ENCODE measurements around a stretch of chr7.

DNA sequence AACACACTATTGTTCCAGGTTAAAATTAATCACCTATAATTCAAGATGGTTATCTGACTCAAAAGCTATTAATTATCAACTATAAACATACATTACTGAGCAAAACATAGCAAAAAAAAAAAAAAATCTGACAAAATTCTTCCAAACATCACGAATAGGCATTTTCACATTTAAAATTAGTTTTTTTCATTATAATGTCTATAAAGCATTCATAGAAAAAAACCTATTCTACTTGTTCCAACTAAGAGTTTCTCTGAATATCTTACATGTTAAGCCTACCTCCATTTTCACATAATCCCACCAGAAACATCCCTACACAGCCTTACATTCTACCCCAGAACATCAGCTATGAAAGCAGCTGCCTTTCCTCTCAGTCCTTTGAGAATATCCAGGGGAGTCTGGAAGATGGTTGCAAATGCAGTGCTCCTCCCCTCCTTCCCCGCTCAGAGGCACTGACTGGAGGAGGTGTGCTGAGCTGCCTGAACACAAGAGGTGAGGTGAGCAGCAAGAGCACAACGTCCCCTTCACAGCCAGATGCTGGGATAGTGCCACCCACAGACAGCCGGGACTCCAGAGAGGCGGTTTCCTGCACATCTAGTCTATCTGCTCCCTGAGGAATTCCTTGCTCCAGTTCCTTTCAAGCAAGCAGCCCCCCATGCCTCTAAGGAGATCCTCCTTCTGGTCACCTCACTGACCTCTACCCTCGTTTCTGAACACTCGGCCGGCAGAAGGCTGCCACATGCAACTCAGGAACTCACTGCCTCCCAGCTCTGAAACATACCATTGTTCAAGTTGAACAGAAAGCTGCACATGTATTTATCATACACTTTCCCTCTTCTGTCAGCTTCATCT lies 74.3 kb downstream of the EZH2 start:
- RRBS, 2 experiments, result no CpG with 5 or more reads among the region's 8 CpGs
CAGE:
- cytosol, long polyA minus RNA, result no peak
- cytosol, long polyA plus RNA, result no peak
- long polyA plus RNA, result no peak
- nucleus, long polyA minus RNA, result no peak
- nucleus, long polyA plus RNA, result no peak

DNA sequence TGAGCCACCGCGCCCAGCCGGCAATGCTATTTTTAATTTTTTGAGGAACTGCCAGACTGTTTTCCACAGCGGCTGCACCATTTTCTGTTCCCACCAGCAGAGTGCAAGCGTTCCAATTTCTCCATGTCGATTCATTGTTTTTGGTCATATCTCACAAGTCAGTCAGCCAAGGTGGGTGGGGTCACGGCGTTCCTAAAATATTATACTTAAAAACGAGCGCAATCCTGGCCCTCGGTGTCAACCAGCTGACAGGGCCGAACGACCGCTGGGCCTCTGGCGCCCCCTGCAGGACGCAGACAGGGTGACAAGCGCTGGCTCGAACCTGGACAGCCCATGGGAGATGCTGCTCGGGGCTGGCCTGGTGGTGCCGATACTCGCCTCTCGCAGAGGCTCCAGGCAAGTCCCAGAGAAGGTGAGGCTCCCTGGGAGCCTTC lies 61.6 kb downstream of the PDIA4 start:
- RRBS, 2 experiments, result no CpG with 5 or more reads among the region's 22 CpGs
CAGE:
- cytosol, long polyA minus RNA, result no peak
- cytosol, long polyA plus RNA, result no peak
- long polyA plus RNA, result no peak
- nucleus, long polyA minus RNA, result no peak
- nucleus, long polyA plus RNA, result no peak

DNA sequence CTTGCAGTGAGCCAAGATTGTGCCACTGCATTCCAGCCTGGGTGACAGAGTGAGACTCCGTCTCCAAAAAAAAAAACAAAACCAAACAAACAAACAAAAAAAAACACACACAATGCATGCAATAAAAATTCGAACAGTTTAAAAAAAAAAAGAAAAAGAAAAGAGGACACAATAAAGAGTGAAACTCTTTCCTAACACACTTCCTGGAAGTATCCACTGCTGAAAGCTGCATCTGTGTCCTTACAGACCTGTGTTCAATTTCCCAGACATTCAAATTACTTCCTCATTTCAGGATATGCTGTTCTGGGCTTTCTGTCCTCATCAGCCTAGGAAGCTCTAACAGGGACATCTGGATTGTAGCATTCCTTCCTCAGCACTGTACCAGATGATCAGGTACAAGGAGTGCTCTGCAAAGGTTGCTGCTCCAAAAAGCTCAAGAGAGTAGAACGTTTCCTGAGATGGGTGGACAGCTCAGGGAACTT lies 10.8 kb upstream of the ZNF212 start:
- RRBS, 2 experiments, result no CpG with 5 or more reads among the region's 3 CpGs
CAGE:
- cytosol, long polyA minus RNA, result no peak
- cytosol, long polyA plus RNA, result no peak
- long polyA plus RNA, result no peak
- nucleus, long polyA minus RNA, result no peak
- nucleus, long polyA plus RNA, result no peak

- RRBS, 2 experiments, result no CpG with 5 or more reads among the region's 3 CpGs
CAGE:
- cytosol, long polyA minus RNA, result no peak
- cytosol, long polyA plus RNA, result no peak
- long polyA plus RNA, result no peak
- nucleus, long polyA minus RNA, result no peak
- nucleus, long polyA plus RNA, result no peak
Measured at GRCh38 chr7:149375600-149376128, 85.2 kb downstream of the ZNF777 start.

- RRBS, 2 experiments, result no CpG with 5 or more reads among the region's 8 CpGs
CAGE:
- cytosol, long polyA minus RNA, result no peak
- cytosol, long polyA plus RNA, result no peak
- long polyA plus RNA, result no peak
- nucleus, long polyA minus RNA, result no peak
- nucleus, long polyA plus RNA, result no peak
Measured at GRCh38 chr7:149609680-149610440, 104.9 kb upstream of the KRBA1 start.

GRCh38 chr7:149611307-149612119 lies 103.2 kb upstream of the KRBA1 start:
- RRBS, 2 experiments, result no CpG with 5 or more reads among the region's 16 CpGs
CAGE:
- cytosol, long polyA minus RNA, result no peak
- cytosol, long polyA plus RNA, result no peak
- long polyA plus RNA, result no peak
- nucleus, long polyA minus RNA, result no peak
- nucleus, long polyA plus RNA, result no peak

DNA sequence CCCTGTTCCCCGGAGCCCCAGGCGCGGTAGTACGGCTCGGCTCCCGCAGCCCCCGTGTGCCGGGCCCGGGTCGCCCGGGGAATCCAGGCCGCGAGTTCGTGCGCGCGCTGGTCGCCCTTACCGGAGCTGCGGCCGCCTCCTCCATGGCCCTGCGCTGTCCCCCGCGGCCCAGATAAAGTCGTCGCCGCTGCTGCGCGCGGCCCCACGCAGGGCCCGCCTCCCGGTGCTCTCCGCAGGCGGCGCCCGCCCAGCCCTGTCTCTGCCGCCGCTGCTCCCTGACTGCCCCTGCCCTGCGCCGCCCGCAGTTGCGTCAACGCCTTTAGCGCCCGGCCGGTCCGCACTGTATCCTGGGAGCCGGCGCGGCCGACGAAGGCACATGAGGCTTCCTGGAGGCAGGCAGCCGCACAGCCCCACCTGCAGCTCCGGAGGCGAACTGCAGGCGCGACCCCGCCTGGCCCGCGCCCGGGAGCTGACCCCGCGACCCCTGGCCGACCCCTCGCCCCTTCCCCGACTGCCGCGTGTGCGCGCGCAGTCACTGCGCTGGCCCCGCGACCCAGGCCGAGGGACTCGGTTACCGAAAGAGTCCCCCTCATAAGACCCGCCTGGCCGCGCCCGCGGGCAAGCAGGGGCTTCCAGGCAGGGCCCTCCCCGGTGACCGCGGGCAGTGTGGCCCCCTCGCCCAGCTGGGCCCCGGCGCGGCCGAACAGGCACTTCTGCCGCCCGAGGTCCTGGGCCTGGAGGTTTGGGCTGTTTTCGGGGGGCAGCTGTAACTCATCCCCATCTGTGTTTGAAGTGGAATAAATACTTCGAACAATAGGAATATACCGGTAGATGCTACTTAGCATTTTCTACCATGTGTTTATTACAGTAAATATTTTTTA lies 90.1 kb upstream of the KRBA1 start:
- RRBS, 2 experiments, result 1 to 2% methylated on average over 49 to 52 of the region's 96 CpGs
CAGE:
- cytosol, long polyA minus RNA, result no peak
- cytosol, long polyA plus RNA, result no peak
- long polyA plus RNA, result no peak
- nucleus, long polyA minus RNA, result no peak
- nucleus, long polyA plus RNA, result no peak

GRCh38 chr7:149715729-149716402 lies 1.1 kb downstream of the KRBA1 start:
- RRBS, 2 experiments, result no CpG with 5 or more reads among the region's 5 CpGs
CAGE:
- cytosol, long polyA minus RNA, result no peak
- cytosol, long polyA plus RNA, result no peak
- long polyA plus RNA, result no peak
- nucleus, long polyA minus RNA, result no peak
- nucleus, long polyA plus RNA, result no peak

DNA sequence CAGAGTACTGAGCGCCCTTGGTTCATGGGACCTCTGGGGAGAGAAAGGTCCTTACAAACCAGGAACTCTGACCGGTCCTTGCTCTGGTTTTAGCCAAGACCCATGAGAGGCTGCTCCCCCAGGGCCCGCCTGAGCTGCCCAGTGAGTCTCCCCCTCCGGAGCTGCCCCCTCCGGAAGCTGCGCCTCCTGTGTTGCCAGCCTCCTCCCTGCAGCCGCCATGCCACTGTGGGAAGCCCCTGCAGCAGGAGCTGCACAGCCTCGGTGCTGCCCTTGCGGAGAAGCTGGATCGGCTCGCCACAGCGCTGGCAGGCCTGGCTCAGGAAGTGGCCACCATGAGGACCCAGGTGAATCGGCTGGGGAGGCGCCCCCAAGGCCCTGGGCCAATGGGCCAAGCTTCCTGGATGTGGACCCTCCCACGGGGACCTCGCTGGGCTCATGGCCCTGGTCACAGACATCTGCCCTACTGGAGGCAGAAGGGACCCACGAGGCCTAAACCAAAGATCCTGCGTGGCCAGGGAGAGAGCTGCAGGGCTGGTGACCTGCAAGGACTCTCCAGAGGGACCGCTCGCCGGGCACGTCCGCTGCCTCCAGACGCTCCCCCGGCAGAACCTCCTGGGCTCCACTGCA lies 18.5 kb downstream of the KRBA1 start:
- RRBS, 2 experiments, result 96 to 97% methylated on average over 4 of the region's 25 CpGs
CAGE:
- cytosol, long polyA minus RNA, result no peak
- cytosol, long polyA plus RNA, result no peak
- long polyA plus RNA, result no peak
- nucleus, long polyA minus RNA, result no peak
- nucleus, long polyA plus RNA, result no peak

DNA sequence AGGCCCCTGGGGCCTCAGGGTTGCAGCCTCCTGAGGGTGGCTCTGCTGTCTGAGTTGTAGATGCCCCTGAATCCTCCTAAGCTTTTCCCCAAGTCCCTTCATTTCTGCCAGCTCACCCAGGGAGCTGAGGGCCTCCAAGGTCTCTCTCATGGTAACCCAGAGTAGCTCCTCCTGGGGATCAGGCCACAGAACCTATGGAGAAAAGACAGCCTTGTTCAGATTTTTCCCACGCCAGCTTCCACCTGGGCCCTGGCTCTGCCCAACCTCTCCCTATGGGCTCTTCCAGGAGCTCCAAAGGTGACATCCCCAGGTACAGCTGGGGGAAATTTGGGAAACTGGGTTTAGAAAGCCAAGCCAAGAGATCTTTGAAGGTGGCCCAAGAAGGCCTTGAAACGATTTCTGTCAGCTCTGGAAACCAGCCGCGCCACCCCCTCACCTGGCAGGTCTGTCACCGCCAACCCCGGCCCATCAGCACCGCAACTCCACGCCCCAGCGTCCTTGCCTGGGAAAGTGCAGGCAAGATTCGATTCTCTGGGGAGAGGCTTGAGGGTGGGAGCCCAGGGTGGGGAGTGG lies 2.4 kb downstream of the ZNF467 start:
- RRBS, 2 experiments, result no CpG with 5 or more reads among the region's 10 CpGs
CAGE:
- cytosol, long polyA minus RNA, result no peak
- cytosol, long polyA plus RNA, result no peak
- long polyA plus RNA, result no peak
- nucleus, long polyA minus RNA, result no peak
- nucleus, long polyA plus RNA, result no peak

DNA sequence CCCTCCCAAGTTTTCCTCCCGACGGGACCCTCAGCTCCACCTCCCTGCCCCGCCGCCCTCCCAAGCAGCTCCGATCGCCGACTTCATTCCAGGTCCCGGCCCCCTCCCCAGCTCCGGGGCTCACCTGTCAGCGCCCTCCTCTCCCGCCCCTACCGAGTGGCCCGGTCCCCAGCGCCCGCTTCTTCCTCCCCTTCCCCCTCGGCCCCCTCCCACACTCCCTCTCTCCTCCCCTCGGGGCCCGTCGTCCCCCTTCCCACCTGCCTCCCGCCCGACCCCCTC lies 869 bp downstream of the ZNF467 start:
- RRBS, 2 experiments, result 2 to 4% methylated on average over 5 of the region's 21 CpGs
CAGE:
- cytosol, long polyA minus RNA, result no peak
- cytosol, long polyA plus RNA, result no peak
- long polyA plus RNA, result no peak
- nucleus, long polyA minus RNA, result no peak
- nucleus, long polyA plus RNA, result no peak

GRCh38 chr7:149869895-149870613 lies 3.7 kb upstream of the ATP6V0E2 start:
- RRBS, 2 experiments, result no CpG with 5 or more reads among the region's 9 CpGs
CAGE:
- cytosol, long polyA minus RNA, result no peak
- cytosol, long polyA plus RNA, result no peak
- long polyA plus RNA, result no peak
- nucleus, long polyA minus RNA, result no peak
- nucleus, long polyA plus RNA, result no peak

DNA sequence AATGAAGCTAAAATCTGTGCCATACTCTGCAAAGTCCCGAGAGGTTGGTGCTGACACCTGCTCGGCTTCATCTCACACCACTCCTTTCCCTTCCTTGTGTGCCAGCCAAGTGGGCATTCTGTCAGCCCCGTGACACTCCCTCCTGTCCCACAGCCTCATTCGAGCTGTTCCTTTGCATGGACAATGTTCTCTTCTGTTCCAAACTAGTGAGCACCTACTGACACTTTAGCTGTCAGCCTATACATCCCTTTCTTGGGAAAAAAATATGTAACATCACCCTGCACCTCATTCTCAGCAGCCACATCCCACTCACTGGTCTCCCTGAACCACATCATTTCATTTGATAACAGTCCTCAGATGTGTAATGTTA lies 136.2 kb downstream of the ATP6V0E2 start:
- RRBS, 2 experiments, result no CpG with 5 or more reads among the region's 4 CpGs
CAGE:
- cytosol, long polyA minus RNA, result no peak
- cytosol, long polyA plus RNA, result no peak
- long polyA plus RNA, result no peak
- nucleus, long polyA minus RNA, result no peak
- nucleus, long polyA plus RNA, result no peak

GRCh38 chr7:150102501-150103297 lies 220.5 kb upstream of the LRRC61 start:
- RRBS, 2 experiments, result no CpG with 5 or more reads among the region's 9 CpGs
CAGE:
- cytosol, long polyA minus RNA, result no peak
- cytosol, long polyA plus RNA, result no peak
- long polyA plus RNA, result no peak
- nucleus, long polyA minus RNA, result no peak
- nucleus, long polyA plus RNA, result no peak

DNA sequence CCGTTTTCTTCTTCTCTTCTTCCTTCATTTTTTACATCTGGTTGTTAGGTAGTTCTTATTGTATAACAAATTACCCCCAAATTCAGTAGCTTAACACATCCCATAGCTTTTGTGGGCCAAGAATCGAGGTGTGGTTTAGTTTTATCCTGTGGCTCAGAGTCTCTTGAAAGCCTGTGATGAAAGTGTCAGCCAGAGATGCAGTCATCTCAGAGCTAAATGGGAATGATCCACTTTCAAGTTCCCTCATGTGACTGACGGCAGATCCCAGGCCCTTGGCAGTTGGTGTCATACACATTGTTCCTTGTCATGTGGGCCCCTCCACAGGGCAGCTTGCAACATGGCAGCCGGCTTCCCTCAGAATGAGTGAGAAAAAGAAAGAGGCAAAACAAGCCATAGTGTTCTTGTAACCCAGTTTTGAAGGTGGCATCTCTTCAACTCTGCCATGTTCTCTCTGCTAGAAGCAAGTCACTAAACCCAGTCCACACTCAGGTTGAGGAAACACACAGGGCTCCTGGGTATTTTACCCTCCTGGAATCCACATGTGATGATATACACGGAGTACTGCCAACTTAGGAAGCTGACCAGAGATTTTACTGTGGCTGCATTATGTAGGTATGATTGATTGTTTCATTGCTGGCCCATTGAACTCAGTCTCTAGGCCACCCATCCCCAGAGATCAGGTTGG lies 153.1 kb upstream of the LRRC61 start:
- RRBS, 2 experiments, result no CpG with 5 or more reads among the region's 5 CpGs
CAGE:
- cytosol, long polyA minus RNA, result no peak
- cytosol, long polyA plus RNA, result no peak
- long polyA plus RNA, result no peak
- nucleus, long polyA minus RNA, result no peak
- nucleus, long polyA plus RNA, result no peak

- RRBS, 2 experiments, result no CpG with 5 or more reads among the region's 2 CpGs
CAGE:
- cytosol, long polyA minus RNA, result no peak
- cytosol, long polyA plus RNA, result no peak
- long polyA plus RNA, result no peak
- nucleus, long polyA minus RNA, result no peak
- nucleus, long polyA plus RNA, result no peak
Measured at GRCh38 chr7:150234834-150235345, 88.3 kb upstream of the LRRC61 start.

GRCh38 chr7:150277434-150278217 lies 45.5 kb upstream of the LRRC61 start:
- RRBS, 2 experiments, result no CpG with 5 or more reads among the region's 10 CpGs
CAGE:
- cytosol, long polyA minus RNA, result no peak
- cytosol, long polyA plus RNA, result no peak
- long polyA plus RNA, result no peak
- nucleus, long polyA minus RNA, result no peak
- nucleus, long polyA plus RNA, result no peak

DNA sequence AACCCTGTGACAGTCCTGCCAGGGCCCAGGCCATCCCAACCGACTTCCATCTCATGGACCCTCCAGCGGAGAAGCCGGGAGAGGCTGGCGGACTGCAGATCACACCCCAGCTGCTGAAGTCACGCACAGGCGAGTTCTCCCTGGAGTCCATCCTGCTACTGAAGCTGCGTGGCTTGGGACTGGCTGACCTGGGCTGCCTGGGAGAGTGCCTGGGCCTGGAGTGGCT lies 4.7 kb downstream of the RARRES2 start:
- RRBS, 2 experiments, result no CpG with 5 or more reads among the region's 7 CpGs
CAGE:
- cytosol, long polyA minus RNA, result no peak
- cytosol, long polyA plus RNA, result no peak
- long polyA plus RNA, result no peak
- nucleus, long polyA minus RNA, result no peak
- nucleus, long polyA plus RNA, result no peak

GRCh38 chr7:150337035-150338292 lies 4.0 kb downstream of the RARRES2 start:
- RRBS, 2 experiments, result 95% methylated on average over 7 of the region's 39 CpGs
CAGE:
- cytosol, long polyA minus RNA, result no peak
- cytosol, long polyA plus RNA, result no peak
- long polyA plus RNA, result no peak
- nucleus, long polyA minus RNA, result no peak
- nucleus, long polyA plus RNA, result no peak

DNA sequence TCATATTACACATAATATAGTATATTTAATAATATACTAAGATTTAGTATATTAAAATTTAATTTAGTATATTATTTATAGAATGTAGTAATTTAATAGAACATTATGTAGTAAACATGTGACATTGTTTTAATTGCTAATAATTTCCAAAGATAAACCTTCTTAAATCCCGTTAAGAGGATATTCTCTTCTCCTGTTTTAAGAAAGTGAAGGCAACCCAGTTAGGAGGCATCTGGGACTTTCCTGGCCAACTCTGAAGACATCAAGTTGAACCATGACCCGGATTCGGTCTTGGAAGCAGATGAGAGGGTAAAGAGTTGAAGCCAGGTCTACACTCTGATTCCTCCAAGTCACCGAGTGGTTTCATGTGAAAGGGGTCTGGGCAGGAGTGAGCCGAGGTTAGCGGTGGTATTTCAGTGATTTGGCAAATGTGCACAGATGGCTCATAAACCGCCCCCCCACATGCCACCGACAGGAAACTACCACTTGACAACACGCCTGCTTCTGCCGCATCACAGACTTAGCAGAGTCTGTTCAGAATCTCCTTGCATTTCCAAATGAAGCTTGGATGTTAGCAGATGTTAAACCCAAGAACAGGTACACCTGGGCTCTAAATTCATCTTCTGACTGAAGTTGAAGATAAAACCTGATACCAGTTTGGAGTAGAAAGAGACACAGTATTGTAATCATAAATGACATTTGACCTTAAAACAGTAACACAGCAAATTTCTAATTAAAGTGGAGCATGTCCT lies 11.3 kb upstream of the REPIN1 start:
- RRBS, 2 experiments, result no CpG with 5 or more reads among the region's 10 CpGs
CAGE:
- cytosol, long polyA minus RNA, result no peak
- cytosol, long polyA plus RNA, result no peak
- long polyA plus RNA, result no peak
- nucleus, long polyA minus RNA, result no peak
- nucleus, long polyA plus RNA, result no peak

Measured in HepG2 (cell line).